ENCODE results near the genes KIF5B and EPC1.

- RRBS, 2 experiments, result no CpG with 5 or more reads among the region's 22 CpGs
Observed at GRCh38 chr10:31146424-31146951, 114.8 kb upstream of the ZNF438 start.

DNA sequence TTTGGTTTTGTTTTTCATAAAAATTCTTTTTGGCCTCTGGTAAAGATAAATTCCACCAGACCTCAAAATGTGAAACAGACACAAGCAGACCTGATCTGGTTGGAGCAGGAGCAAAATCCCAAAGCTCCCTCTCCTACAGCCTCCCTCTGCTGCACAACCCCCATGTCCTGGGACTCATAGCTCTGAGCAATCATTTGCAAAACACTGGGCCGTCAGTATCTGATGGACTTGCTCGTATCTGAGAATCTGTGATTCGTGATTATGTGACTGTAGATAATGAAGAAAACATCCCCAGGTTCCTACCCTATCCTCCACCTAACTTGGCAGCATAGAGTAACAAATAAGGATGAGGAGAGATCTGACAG is 230.1 kb downstream of the ARHGAP12 start:
- RRBS, 2 experiments, result no CpG with 5 or more reads among the region's 3 CpGs

DNA sequence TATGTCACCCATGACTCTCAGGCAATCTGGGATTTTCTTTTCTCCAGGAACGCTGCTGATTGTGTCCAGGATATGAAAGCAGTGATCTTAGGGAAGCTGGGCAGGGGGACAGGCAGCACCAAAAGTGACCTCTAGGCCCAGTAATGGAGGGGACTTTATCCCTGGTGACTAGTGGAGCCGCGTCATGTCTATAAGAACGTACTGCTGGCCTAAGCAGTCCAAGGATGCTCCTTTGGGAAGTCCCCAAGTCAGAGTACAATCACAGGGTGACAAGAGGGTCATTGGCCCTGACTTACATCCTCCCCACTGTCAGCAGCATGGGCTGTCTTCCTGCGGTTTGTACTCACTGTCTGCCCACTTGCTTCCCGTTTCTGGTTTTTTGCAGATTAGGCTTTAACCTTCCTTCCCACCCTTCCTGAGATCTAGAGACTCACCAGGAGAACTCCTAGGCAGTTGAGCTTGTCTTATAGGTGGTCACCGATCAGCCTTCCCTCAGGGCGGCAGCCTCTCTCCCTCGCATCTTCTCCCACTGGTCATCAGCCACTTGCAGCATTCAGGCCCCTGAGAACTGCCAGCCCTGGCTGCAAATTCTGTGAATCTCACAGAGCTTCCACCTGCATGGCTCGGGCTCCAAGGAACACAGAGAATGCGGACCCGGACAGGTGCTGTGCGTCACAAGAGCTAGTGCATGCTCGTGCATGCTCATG is 177.2 kb downstream of the ARHGAP12 start:
- RRBS, 2 experiments, result no CpG with 5 or more reads among the region's 14 CpGs

- RRBS, 2 experiments, result 3 to 9% methylated on average over 1 of the region's 24 CpGs
Observed at GRCh38 chr10:31760244-31760752, 168.3 kb downstream of the ARHGAP12 start.

GRCh38 chr10:31864885-31865237 is 63.8 kb downstream of the ARHGAP12 start:
- RRBS, 2 experiments, result 5 to 13% methylated on average over 1 of the region's 2 CpGs

DNA sequence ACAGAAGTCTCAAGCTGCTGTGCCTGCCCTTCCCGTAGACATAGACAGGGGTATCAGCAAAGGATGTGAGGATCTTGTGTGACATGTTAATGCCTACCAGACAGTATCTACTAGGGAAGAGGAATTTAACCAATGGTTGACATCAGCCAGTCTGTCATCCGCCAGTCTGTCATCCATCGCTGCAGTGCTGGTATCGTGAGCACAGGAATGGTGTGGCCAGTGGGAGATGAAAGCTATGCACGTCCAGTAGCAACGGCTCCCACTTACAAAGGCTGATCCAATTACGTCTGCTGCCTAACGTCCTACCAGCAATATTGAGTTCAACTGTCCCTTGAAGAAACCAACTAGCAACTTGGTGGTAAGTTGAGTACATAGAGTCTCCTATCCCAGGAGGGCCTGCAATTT is 50.9 kb downstream of the KIF5B start:
- RRBS, 2 experiments, result no CpG with 5 or more reads among the region's 8 CpGs

- RRBS, 2 experiments, result no CpG with 5 or more reads among the region's 9 CpGs
Observed at GRCh38 chr10:32028213-32029033, 27.8 kb downstream of the KIF5B start.

GRCh38 chr10:32039629-32040184 is 16.5 kb downstream of the KIF5B start:
- RRBS, 2 experiments, result no CpG with 5 or more reads among the region's 1 CpG

GRCh38 chr10:32056297-32056669 is at the start of gene KIF5B:
Gene KIF5B (minus strand): TSS chr10:32056425.
- RRBS, 2 experiments, result under 1 to 4% methylated on average over 26 of the region's 39 CpGs

DNA sequence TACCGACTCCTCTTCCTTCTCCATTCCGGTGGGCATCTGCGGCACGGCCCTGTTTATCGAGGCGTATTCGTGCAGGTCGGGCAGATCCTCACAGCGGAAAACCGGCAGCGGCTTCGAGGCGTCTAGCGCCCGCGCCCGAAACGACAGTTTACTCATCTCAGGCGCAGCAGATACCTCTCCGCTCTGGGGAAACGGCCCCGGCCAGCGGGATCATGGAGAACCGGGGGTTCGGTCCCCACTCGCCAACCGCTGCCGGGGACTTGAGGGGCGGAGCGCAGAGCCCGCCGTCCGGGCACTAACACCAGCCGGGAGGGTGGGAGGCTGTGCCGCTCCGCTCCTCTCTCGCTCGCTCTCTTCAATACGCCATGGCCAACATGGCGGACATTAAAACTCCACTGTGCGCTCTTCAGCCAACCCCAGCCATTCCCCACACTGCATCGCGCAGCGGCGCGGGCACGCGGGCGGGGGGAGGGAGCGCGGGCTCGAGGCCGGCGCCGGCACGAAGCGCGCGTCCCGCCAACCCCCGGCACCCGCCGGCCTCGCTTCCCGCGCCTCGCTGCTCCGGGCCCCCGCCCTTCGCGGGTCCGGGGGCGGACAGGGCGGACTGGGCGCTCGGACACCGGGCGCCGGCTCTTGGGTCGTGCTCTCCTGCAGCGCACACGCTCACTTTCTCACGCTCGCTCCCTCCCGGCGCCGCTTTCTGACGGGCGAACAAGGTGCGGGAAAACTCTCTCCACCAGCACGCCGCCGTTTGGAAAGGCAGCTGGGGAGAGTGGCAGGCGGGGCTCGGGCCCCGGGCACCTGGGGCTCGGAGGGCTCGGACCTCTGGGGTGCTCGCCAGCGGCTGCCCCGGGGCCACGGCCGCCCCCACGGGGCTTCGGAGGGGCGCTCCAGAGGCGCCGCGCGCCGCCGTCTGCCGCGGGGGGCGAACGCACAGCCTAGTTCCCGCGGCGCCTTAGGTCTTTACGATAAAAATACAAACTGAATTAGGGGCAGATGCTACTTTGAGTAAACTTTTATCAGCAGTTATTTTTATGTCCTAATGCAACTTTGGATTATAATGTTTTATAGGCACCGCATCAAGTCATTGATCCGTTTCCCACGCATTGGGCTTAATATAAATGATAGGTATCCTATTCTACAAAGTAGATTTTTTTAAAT is at the start of gene EPC1:
EPC1 (minus strand) TSS at position 399 of the 1,161 bp plus-strand sequence.
- RRBS, 2 experiments, result 1 to 3% methylated on average over 39 to 46 of the region's 123 CpGs

DNA sequence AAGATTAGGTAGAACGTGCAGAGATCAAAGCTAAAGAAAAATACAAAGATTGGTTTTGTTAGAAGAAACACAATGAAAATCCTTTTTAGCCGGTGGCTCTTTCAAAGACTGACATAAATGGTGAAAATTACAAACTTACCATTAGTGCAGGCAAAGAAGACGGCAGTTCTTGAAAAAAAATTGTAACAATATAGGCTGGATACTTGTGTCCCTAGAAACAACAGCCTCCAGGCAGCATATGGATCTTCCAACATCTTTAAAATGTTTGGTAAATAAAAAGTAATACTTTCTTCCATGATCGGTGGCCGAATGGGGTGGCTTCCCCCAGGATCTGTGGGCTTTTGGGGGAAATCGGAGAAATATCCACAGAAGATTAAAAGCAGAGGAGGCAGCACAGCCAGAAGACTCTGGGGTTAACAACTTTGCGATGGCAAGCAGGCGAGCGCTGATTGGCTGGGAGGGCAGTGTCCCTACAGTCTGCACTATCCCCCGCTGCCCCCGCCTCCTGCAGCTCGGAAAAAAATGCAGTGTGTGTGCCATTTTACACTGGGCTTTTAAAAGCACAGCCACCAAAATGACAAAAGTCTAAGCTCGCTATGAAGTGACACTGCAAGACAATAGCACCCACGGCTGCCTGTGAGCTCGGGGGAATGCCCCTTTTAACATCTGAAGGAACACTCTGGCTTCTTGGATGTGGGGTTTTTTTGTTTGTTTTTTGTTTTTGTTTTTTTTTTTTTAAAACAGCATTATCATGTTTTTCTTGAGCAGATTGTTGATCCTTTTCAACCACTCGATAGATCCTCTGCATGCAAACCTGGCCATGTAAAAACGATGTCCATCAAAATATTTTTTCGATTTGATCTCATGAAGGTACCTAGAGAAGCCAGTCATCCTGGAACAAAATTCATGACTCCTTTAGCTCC is 31.7 kb upstream of the EPC1 start:
- RRBS, 2 experiments, result no CpG with 5 or more reads among the region's 18 CpGs

DNA sequence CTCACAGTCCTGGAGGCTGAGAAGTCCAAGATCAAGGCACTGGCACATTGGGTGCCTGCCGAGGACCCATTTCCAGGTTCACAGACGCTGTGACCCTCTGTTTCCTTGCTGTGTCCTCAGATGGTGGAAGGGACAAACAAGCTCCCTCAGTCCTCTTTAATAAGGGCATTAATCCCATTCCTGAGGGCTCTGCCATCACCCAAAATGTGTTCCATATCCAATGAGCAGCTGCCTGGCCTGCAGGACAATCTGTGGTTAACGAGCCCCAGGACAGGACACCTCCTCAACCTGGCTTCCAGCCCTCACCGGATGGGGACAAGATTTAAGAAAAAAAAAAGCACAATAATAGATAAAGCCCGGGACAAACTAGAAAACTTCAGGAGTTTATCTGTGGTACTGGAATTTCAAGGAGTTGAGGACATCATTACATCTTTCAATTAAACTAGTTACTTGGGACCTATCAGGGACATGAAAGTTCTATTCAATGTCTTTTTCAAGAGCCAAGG is 67.4 kb downstream of the ITGB1 start:
- RRBS, 2 experiments, result no CpG with 5 or more reads among the region's 5 CpGs

DNA sequence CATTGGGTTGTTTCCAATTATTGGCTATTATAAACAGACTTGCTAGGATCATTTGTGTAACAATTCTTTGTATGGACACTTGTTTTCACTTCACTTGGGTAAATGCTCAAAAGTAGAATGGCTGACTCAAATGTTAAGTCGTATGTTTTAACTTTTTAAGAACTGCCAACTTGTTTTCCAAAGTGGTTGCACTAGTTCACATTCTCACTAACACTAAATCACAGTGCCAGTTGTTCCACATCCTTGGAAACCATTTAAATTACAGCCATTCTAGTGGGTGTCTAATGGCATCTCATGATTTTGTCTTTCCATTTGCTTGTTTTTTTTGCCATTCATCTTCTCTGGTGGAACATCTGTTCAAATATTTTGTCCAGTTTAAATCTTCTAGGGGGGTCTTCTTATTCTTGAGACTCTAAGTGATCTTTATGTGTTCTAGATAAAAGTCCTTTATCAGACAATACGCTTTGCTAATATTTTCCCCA is 64.1 kb downstream of the ITGB1 start:
- RRBS, 2 experiments, result no CpG with 5 or more reads among the region's 2 CpGs

DNA sequence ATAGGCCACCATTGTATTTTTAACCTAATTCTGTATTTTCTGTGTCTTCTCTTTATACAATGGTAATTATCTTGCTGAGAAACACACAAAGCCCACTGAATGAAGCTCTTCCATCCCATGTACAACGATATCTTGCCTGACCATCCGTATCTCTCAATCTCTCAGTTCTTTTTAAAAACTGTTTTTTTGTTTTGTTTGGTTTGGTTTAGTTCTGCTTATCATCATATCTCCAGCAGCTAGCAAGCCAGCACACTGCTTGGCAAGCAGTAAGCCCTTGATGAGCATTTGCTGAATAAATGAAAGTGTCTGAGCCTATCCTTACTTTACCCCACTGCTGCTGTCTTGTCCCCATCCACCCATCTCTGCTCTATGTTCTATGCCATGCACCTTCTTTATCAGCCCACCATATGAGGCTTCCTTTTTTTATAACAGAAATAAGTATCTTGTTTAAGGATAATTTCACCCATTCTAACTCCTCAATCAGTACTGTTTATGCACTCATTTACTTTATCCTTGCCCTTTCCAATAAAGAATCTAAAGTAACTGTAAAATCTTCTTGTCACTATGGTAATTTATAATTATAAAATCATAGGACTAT is 34.1 kb downstream of the ITGB1 start:
- RRBS, 2 experiments, result no CpG with 5 or more reads among the region's 2 CpGs

GRCh38 chr10:32970892-32971382 is 12.9 kb upstream of the ITGB1 start:
- RRBS, 2 experiments, result no CpG with 5 or more reads among the region's 3 CpGs

DNA sequence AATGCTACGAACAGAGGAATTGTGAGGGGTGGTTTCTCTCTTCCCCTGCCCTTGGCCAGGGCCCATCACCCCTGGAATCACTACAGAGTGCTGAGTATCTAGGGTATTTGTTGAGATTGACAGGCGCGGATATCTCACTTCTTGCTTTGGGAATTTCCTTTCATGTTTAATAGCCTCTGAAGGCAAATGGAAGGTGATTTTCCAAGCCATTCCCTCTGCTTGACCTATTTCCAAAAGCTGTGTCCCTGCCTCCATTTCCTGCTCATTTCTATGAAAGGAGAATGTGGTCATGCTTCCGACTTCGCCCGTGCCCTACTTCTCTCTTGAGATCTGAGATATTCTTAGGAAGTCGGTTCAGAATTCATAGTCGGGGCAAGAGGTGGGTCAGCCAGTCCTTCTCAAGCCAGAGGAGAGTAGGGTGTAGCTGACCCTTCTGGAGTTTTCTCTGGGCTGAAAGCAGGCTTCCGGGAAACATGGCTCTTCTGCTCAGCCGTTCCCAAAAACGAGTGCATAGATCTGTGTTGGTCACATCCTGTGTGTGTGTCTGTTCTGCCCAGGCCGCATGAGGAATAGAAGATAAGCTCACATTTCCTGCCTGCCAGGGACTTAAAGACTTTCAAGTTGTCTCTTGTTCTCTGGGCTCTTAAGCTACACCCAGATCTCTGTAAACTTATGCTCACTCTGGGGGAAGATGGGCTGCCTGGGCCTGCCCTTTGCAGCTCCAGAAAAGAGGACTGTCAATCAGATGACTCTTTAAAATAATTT is 168.0 kb upstream of the ITGB1 start:
- RRBS, 2 experiments, result no CpG with 5 or more reads among the region's 12 CpGs

- RRBS, 2 experiments, result no CpG with 5 or more reads among the region's 7 CpGs
Observed at GRCh38 chr10:33192123-33192567, 142.3 kb downstream of the NRP1 start.

- RRBS, 2 experiments, result no CpG with 5 or more reads among the region's 9 CpGs
Observed at GRCh38 chr10:33193369-33193883, 141.0 kb downstream of the NRP1 start.

DNA sequence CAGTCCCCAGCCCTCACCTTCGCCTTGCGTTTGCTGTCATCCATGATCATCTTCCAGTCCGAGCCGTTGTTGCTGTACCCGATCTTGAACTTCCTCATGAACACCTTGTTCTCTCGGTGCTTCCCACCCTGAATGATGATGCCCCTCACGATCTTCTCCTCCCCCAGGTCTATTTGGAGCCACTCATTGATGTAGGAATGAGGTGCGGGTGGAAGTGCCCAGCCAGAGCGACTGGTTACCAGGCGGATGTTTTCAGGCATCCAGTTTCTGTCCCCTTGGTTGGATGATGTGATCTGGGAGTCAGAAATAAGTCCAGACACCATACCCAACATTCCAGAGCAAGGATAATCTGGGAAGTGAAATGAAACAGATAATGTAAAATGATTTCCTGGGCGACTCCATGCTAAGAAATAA is 121.1 kb downstream of the NRP1 start:
- RRBS, 2 experiments, result no CpG with 5 or more reads among the region's 11 CpGs

Measured in Panc1 (cell line).